ENCODE data around the gene CLIC4.

DNA sequence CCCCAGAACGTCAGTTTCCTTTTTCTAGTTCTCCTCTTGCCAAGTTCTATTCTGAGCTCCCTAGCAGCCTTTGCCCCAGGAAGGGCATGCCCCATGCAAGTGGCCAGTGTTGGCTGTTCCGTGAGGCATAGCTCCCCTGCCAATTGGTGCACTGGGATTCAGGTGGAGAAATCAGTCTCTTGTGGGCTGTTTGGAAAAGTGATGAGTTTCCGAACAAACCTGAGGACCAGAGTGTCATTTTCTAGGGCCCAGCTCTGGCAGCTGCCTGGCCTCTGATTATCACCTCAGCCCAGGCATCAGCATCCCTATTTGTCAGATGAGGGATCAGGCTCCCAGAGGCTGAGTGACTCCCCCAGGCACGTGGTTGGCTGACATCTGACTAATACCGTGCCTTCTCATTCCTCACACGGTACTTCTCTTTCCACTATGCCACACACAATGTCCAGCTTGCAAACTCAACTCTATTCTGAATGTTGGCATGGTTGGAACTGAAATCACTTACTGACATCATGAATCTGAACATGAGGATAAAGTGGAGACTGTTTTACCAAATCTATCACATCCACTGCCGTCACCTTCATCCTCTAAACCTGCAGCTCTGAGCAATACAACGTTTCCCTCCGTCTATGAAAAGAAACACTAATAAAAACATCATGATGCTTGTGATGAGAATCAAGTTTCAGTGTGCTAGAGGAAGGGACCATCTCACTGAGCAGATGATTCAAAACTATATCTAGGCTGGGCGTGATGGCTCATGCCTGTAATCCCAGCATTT, 14.4 kb upstream of the MYOM3 start:
- CAGE, long polyA plus RNA: no peak
- RRBS: no CpG with 5 or more reads among the region's 10 CpGs

GRCh38 chr1:24150894-24152221, 8.4 kb upstream of the IL22RA1 start:
- CAGE, long polyA plus RNA: no peak
- RRBS: no CpG with 5 or more reads among the region's 27 CpGs

GRCh38 chr1:24185837-24186594, 1.1 kb downstream of the IFNLR1 start:
- CAGE, long polyA plus RNA: no peak
- RRBS: no CpG with 5 or more reads among the region's 12 CpGs

- CAGE, long polyA plus RNA: no peak
- RRBS: no CpG with 5 or more reads among the region's 10 CpGs
Measured at GRCh38 chr1:24199198-24199727, 12.2 kb upstream of the IFNLR1 start.

GRCh38 chr1:24387636-24388105, 25.9 kb downstream of the STPG1 start:
- CAGE, long polyA plus RNA: no peak
- RRBS: no CpG with 5 or more reads among the region's 1 CpG

GRCh38 chr1:24416447-24417496, 1.2 kb downstream of the NIPAL3 start:
- CAGE, long polyA plus RNA: no peak
- RRBS: no CpG with 5 or more reads among the region's 21 CpGs

DNA sequence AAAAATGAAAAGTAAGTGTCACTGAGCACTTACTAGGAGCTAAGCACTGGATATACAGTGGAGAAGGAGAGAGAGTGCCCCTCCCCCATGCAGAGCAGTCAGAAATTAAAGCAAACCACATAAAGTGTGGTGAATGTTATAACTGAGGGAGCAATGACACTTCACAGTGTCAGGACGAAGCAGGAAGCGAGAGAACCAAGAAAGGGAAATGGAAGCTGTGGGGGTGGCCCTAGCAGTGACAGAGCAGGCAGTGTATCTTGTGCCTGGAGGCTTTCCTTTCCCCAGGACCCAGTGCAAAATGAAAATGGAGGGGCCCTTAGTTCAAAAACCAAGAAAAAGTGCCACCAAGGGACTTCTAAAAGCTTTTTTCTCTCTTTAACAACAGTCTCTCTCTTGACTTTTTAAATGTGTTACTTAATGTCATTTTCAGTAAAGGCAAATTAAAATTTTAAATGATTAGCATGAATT, 21.5 kb upstream of the RCAN3 start:
- CAGE, long polyA plus RNA: no peak
- RRBS: no CpG with 5 or more reads among the region's 2 CpGs

GRCh38 chr1:24500984-24501714, 1.5 kb upstream of the RCAN3 start:
- CAGE, long polyA plus RNA: no peak
- RRBS: no CpG with 5 or more reads among the region's 5 CpGs

DNA sequence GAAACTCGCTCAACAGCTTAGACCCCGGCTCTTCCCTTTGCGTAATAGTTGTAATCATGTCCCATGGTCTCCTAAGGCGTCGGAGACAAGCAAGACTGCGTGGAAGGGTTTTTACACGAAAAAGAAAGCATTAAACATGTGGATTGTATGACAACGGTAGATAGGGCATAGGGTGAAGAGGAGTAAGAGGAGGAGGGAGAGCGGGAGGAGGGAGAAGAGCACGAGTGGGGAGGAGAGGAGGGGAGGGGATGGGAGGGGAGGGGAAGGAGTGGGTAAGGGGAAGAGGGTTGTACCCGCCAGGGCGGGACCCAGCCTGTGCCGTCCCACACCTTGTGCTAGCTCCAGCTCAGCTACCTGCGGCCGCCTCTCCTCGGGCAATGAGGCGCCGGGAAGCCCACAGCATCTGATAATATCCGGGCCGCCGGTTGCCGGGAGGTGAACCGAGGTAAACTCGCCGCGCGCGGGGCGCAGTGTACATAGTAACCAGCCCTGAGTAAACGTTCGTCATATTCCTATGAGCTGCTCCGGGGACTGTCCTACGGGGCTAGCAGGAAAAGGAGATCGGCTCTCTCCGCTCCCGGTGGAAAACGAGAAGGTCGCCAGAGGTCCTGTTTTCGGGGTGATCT, 504 bp upstream of the RCAN3 start:
- CAGE, long polyA plus RNA: no peak
- RRBS: 1% methylated on average over 16 of the region's 39 CpGs

GRCh38 chr1:24503506-24503945, 890 bp downstream of the RCAN3 start:
- CAGE, long polyA plus RNA: no peak
- RRBS: no CpG with 5 or more reads among the region's 11 CpGs

GRCh38 chr1:24534882-24535671, 20.8 kb upstream of the NCMAP start:
- CAGE, long polyA plus RNA: no peak
- RRBS: no CpG with 5 or more reads among the region's 23 CpGs

DNA sequence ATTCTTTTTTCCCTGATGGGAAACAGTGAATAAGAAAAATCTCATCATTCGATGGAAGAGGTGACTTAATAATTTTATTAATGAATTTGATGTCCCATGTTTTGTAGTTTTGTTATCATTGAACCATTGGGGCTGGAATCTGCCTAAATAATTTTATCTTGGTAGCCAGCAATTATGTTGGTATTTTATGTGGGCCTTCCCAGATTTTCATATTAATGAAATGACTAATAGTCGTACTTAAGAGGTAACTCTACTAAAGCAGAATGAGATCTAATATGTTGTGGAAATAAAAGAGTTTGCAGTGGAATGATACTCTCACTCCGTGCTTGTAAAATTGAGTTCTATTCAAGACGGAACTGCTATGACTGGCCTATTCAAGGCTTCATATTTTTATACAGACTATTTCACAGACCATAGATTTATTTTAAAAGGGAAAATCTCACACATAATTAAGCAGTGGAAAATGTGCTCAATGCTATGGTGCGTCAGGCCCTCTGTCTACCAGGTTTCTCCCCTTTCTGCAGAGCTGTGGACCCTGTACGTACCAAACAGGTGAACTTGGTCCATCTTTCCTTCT, 16.5 kb upstream of the NCMAP start:
- CAGE, long polyA plus RNA: no peak
- RRBS: no CpG with 5 or more reads among the region's 6 CpGs

DNA sequence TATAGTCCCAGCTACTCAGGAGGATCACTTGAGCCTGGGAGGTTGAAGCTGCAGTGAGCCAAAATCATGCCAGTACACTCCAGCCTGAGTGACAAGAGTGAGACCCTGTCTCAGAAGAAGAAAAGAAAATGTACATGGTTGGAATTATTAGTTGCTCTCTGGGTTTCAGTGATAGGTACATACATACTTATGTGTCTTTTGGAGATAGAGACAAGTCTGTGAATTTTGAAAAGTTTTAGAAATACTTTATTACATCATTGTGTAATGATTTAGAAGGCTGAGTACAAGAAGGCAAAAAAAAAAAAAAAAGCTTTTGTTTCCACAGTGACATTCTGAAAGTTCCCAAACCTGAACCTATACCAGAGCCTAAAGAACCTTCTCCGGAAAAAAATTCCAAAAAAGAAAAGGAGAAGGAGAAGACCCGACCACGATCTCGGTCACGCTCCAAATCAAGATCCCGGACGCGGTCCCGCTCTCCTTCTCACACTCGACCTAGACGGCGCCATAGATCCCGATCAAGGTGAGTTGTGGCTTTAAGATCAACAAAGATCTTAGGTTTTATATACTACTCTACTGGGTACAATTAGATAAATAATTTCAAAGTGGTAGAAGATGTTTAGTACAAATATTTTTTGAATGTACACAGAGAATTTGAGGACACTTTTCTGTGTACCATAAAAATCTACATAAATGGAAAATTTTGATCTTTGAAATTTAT, 9.2 kb downstream of the SRRM1 start:
- CAGE, long polyA plus RNA: no peak
- RRBS: 97% methylated on average over 4 of the region's 13 CpGs

GRCh38 chr1:24683919-24684178, 40.7 kb downstream of the SRRM1 start:
- CAGE, long polyA plus RNA: no peak
- RRBS: no CpG with 5 or more reads among the region's 4 CpGs

- CAGE, long polyA plus RNA: no peak
- RRBS: no CpG with 5 or more reads among the region's 10 CpGs
Measured at GRCh38 chr1:24714693-24715400, 30.4 kb upstream of the CLIC4 start.

GRCh38 chr1:24717553-24718467, 27.4 kb upstream of the CLIC4 start:
- CAGE, long polyA plus RNA: no peak
- RRBS: no CpG with 5 or more reads among the region's 9 CpGs

- CAGE, long polyA plus RNA: no peak
- RRBS: no CpG with 5 or more reads among the region's 8 CpGs
Measured at GRCh38 chr1:24727484-24728084, 17.7 kb upstream of the CLIC4 start.

GRCh38 chr1:24742136-24742877, 2.9 kb upstream of the CLIC4 start:
- CAGE, long polyA plus RNA: no peak
- RRBS: 75% methylated on average over 1 of the region's 6 CpGs

DNA sequence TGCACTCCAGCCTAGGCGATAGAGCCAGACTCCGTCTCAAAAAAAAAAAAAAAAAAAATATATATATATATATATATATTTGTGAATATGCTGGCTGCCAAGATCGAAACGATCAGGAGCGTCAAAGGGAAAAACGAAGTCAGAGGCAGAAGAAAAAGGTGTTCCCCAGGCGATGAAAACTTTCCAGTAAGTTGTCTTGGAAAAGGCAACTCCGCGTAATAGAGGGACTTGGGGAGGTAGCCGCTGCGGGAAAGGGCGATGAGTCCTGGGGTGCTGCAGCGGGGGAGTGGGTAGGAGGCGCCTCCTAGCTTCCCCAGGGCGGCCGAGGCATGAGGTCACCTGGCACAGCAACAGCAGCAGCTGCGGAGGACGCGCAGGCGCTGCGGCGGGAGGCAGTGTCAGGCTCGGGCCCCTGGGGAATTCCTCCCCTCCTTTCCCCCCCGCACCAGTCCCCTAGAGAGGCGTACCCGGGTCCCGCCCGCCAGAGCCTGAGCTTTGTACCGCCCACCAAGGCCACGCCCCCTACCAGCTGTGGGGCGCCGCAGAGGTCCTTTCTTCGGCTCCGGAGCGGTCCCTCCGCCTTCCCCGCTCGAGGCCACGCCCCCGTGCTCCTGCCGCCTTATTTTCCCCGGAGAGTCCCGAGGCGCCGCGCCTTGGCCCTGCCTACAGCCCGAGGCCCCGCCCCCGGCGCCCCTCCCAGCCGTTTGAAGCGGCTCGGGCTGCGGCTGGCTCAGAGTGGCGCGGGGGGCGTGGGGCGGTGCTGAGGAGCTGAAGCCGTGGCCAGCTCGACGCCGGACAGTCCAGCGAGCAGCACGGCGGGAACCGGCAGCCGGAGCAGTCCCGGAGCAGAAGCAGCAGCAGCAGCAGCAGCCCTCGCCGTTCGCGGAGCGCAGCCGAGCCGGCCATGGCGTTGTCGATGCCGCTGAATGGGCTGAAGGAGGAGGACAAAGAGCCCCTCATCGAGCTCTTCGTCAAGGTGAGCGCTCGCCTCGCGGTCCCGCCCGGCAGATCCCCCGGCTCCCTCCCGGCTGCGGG, at the start of gene CLIC4:
CLIC4 (plus strand) TSS at position 798 of the 1,035 bp plus-strand sequence.
- CAGE, long polyA plus RNA: start-site peak on the plus strand centred at position 804 of the sequence, 146 bp wide, 68,713 and 56,419 reads in 2 replicates
- RRBS: 1% methylated on average over 44 of the region's 89 CpGs

GRCh38 chr1:24765045-24765738, 19.9 kb downstream of the CLIC4 start:
- CAGE, long polyA plus RNA: no peak
- RRBS: no CpG with 5 or more reads among the region's 4 CpGs

Data from BJ (cell line).